ENCODE data around the genes KRTAP10-4, KRTAP12-1, PTTG1IP and ADARB1.

- RRBS, 2 experiments, result no CpG with 5 or more reads among the region's 15 CpGs
Measured at GRCh38 chr21:44088318-44088722, 18.9 kb upstream of the PWP2 start.

DNA sequence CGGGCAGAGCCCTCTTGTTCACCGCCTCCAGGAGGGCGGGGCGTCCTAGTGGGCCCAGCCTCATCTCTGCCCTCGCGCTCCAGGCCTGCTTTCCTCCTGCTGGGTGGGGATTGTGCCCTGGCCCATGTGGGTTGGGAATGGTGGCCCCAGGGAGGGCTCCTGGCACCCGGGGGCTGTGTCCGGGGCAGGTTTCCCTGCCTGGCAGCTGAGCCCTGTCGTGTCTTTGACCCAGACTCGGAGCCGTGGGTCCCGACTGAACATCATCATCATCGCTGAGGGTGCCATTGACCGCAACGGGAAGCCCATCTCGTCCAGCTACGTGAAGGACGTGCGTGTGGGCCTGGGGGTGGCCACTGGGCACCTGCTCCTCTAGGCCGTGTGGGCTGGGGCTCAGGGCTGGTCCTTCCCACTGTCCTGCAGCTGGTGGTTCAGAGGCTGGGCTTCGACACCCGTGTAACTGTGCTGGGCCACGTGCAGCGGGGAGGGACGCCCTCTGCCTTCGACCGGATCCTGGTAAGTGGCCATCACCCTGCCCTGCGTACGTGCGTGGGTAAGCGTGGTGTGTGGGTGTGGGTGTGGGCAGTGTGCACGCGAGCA is 16.3 kb downstream of the PFKL start:
- RRBS, 2 experiments, result no CpG with 5 or more reads among the region's 33 CpGs

DNA sequence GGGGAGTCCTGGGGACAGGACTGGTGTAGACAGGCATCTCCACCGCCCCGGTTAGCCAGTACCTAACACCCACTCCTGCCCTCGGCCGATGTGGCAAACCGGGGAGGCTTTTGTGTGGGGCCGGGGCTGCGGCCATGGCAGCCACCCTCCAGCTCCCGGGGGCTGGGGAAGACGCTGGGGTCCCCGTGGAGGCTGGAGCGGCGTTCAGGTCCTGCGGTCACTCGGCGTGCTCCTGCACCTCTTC is 9.3 kb downstream of the CFAP410 start:
- RRBS, 2 experiments, result 94 to 97% methylated on average over 6 to 8 of the region's 15 CpGs

- RRBS, 2 experiments, result no CpG with 5 or more reads among the region's 26 CpGs
Measured at GRCh38 chr21:44331410-44332195, 7.6 kb downstream of the CFAP410 start.

DNA sequence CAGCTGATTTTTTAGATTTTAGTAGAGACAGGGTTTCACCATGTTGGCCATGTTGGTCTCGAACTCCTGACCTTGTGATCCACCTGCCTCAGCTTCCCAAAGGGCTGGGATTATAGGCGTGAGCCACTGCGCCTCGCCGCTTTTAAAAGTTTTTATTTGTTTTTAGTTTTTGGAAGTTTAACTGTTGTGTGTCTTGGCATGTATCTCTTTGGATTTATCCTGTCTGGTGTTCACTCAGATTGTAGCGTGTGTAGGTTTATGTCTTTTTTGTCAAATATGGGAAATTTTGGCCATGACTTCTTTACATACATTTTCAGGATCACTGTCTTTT is 9.5 kb downstream of the TRPM2 start:
- RRBS, 2 experiments, result no CpG with 5 or more reads among the region's 6 CpGs

GRCh38 chr21:44457461-44458320 is 2.4 kb downstream of the LRRC3 start:
- RRBS, 2 experiments, result no CpG with 5 or more reads among the region's 18 CpGs

GRCh38 chr21:44573285-44574129 is at the start of gene KRTAP10-4:
TSS of gene KRTAP10-4 (plus strand) at chr21:44573729.
- RRBS, 2 experiments, result no CpG with 5 or more reads among the region's 26 CpGs

DNA sequence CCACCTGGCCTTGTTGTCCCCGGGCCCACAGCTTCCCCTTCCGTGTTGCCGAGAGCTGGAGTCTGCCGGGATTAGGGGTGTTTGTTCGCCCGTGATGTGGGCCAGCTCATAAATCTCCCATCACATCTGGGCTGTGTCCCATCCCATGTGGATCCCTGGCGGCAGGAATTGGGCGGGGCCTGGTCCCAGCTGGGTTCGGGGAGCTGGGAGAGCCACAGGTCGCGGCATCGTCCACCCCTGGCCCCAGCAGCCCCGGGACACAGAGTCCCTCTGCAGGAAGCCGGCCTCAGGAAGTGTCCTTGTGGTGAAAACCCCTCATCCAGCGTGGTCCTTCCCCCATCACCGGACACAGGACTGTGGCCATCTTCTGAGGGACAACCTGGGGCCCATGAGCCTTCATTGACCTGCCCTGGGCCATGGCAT is 259 bp upstream of the KRTAP10-6 start:
- RRBS, 2 experiments, result 93% methylated on average over 7 of the region's 16 CpGs

DNA sequence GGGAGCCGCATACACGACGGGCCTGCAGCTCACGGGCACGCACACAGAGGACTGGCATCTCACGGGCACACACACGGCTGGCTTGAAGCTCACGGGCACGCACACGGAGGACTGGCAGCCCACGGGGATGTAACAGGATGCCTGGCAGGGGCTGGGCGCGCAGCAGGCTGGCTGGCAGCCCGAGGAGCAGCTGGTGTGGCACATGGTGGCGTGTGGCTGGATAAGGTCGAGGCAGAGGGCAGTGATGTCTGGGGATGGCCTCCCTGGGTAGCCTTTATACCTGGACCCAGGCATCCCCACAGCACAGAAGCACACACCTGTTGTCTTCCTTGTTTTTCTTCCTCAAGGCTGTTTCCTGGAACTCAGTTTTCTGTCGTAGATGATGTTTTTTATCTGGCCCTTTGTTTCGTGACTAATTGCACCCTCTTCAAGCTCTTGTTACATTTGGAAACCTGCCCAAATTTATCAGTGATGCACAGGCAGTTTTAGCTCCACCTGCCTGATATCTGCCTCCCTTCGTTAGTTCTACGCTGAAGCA is at the start of gene KRTAP12-1:
KRTAP12-1 (minus strand) TSS at position 244 of the 538 bp plus-strand sequence.
- RRBS, 2 experiments, result no CpG with 5 or more reads among the region's 20 CpGs

DNA sequence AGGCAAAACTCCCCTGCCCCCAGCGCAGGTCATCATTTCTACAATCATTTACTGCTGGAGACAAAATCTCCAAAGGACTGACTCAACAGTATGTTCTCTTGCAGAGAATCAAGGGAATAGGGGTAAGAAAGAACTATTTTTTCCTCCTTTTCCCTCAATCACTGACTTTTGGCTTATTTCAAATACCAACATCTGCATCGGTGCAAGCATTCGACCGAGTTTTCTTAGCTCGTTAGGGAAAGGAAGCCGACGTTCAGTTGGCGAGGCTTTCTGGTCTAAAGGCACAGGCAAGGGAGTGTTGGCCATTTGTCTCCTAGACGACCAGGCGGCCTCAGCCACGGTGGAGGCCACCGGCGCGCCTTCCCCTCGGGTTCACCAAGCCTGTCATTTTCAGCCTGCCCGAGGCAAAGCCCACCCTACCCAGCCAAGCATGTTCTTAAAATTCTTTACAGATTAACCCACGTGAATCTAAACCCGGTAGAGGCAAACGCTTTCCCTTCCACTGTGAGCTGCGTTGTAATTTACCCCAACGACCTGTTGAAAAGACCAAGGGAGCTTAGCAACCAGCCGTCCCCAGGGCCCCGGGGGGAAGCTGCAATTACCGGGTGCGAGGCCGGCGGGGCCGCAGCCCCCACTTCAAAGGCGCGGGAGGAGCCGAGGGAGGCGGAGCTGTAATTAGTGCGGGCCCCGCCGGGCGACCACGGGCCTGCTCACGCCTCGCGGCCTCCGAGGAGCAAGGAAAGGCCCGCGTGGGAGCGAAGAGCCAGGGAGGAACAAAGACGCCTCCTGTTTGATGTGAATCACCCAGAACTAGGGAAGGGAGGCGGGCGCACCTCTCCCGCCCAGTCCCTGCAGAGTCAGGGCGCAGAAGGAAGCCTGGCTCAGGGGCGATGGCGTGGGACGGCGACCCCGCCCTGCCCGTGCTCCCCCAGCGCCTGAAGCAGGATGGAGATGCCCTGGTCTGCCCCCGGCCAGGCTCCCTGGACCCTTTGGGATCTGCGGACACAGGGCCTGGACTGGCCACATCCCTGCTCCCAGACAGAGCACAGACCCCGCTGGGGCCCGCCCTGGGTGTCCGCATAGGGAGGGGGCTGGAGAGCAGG is 11.9 kb upstream of the TSPEAR start:
- RRBS, 2 experiments, result 1 to 76% methylated on average over 13 of the region's 61 CpGs

DNA sequence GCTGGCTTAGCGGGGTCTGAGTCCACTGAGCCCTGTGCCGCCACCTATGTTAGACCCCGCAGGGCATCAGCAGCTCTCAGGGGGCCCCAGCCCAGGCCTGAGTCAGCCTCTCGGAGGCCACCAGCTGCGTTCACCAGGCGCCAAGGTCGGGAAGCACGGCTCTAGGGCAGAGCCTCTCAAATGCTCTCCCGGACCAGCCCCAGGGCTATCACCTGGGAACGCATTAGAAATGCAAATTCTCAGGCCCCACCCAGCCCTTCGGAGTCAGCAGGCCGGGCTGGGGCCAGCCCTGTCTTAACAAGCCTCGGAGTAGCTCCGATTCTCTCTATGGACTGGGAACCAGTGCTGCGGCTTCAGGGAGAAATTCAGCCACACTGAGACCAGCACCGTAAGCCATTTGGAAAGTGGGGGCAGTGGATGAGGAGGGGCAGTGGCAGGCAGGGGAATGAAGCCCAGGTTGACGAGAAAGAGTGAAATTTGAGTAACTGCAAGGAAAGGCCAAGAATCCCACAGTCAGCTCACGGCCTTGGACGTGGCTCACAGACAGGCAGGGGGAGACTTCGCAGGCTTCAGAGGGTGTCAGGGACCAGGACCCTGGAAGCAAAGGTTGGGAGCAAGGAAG is 37.4 kb upstream of the TSPEAR start:
- RRBS, 2 experiments, result 1 to 3% methylated on average over 4 of the region's 20 CpGs

GRCh38 chr21:44851138-44851866 is 22.2 kb downstream of the PTTG1IP start:
- RRBS, 2 experiments, result 92 to 93% methylated on average over 5 of the region's 21 CpGs

DNA sequence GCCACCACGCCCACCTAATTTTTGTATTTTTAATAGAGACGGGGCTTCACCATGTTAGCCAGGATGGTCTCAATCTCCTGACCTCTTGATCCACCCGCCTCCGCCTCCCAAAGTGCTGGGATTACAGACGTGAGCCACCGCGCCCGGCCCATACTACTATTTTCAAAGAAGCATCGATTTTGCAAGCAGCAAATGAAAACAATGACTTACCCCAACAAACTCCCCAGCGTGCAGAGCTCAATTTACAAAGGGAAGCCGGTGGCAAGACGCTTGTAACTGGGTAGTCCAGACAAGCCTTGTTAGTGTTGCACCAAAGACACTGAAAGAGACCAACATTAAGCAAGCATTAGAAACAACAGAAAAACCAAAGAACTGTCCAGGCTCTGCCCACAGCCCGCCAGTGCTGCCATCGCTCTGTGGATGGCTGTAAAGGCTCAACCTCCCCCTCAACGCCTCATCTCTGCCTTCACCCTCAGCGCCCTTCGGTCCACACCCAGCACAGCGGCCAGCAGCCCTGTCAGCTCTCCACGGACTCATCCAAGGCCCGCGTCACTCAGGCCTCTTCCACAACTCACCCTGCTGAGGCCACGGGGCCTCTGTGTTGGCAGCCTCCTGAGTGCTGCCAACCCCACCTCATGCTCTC is 12.4 kb downstream of the PTTG1IP start:
- RRBS, 2 experiments, result 97% methylated on average over 4 of the region's 22 CpGs; no CpG with 5 or more reads in 1 of the 2 experiments

DNA sequence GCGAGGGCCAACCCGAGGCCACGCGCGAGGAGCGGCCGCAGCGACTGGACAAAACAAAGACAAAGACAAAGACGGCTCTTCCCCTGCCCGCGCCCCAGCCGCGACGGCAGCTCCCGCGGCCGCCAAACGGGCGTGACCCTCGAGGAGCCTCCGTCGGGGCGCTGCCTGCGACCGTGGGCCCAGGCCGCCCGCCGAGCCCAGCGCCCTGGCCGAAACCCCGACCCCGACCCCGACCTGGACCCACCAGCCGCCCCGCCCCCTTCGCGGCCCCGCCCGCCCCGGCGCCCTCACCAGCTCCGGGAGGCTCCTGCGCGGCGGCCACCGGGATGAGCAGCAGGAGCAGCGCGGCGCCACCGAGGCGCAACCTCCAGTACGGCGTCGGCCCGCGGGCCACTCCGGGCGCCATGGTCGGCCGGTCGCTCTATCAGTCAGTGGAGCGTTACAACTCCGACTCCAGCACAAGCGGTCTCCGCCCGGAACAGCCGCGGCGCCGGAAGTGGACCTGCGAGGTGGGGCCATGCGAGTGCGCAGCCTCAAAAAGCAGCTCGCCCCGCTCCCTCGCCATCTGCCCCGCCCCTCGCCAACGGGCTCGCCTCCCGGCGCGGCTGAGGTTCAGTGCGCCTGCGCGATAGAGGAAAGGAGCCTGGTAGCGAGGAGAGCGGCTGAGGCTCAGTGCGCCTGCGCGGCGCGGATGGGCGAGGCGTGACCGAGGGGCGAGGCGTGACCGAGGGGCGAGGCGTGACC is at the start of gene PTTG1IP:
PTTG1IP (minus strand) TSS at position 480 of the 744 bp plus-strand sequence.
- RRBS, 2 experiments, result under 1% methylated on average over 26 of the region's 101 CpGs

GRCh38 chr21:44907587-44907918 is 13.1 kb downstream of the ITGB2 start:
- RRBS, 2 experiments, result no CpG with 5 or more reads among the region's 10 CpGs

DNA sequence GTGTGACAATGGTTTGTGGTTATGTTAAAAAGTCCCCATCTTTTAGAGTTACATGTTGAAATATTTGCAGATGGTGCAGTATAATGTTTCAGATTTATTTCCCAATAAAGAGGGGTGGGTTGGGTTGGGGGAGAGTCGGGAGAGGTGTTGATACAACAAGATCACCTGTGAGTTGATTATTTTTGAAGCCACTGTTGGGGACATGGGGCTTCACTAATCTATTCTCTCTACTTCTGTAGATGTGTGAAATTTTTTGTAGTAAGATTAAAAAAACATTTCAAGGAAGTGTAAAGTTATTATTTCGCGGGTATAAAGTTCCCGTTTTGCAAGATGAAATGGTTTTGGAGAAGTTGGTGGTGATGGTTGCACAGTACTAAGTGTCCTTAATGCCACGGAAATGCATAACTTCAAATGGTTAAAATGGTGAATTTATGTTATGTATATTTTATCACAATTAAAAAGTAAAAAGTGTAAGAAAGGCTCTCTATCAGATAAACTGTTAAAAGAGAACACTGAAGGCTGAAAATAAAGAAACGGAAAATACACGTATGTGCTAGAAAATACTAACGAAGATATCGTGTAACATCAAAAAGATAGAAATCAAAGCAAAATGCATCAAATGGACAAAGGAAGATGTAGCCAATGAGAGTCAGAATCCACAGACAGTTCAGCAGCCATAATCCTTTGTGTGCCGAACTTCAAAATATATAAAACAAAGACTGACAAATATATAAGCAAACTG is 2.8 kb upstream of the ITGB2 start:
- RRBS, 2 experiments, result no CpG with 5 or more reads among the region's 10 CpGs

GRCh38 chr21:44969761-44970525 is 30.1 kb downstream of the SLX9 start:
- RRBS, 2 experiments, result no CpG with 5 or more reads among the region's 21 CpGs

- RRBS, 2 experiments, result 96% methylated on average over 9 of the region's 46 CpGs
Measured at GRCh38 chr21:44982473-44983320, 42.9 kb downstream of the SLX9 start.

DNA sequence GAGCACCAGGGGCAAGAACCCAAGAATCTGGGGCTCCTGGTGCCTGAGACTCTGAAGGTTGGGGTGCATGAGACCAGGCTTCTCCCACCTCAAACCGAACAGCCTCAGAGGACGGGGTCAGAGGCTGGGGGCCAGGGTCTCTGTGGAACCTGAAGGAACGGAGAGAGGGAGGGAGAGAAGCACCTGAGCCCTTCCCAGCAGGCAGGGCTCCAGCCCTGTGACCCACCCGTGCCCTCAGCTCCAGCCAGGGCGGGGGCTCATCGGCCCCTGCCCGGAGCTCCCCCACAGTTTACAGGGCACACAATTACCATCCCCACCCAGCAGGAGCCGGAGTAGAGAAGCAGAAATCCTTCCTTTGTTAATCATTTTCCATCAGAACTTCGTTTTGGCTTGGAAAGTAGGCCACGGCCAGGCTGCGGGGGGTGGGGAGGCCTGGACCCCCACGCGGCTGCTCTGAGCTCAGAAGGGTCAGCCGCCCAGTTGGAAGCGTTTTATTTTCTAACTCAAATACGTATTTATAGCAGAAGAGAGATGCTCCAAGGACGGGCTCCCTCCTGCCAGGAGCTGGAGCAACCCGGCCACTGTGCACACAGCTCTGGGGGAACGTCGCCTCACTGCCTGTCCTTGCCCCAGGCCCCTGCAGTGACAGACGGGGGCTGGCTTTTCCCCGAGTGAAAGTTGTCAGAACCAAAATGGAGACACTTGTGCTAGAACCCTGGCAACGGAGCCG is 42.8 kb upstream of the ADARB1 start:
- RRBS, 2 experiments, result 30 to 79% methylated on average over 2 of the region's 24 CpGs

DNA sequence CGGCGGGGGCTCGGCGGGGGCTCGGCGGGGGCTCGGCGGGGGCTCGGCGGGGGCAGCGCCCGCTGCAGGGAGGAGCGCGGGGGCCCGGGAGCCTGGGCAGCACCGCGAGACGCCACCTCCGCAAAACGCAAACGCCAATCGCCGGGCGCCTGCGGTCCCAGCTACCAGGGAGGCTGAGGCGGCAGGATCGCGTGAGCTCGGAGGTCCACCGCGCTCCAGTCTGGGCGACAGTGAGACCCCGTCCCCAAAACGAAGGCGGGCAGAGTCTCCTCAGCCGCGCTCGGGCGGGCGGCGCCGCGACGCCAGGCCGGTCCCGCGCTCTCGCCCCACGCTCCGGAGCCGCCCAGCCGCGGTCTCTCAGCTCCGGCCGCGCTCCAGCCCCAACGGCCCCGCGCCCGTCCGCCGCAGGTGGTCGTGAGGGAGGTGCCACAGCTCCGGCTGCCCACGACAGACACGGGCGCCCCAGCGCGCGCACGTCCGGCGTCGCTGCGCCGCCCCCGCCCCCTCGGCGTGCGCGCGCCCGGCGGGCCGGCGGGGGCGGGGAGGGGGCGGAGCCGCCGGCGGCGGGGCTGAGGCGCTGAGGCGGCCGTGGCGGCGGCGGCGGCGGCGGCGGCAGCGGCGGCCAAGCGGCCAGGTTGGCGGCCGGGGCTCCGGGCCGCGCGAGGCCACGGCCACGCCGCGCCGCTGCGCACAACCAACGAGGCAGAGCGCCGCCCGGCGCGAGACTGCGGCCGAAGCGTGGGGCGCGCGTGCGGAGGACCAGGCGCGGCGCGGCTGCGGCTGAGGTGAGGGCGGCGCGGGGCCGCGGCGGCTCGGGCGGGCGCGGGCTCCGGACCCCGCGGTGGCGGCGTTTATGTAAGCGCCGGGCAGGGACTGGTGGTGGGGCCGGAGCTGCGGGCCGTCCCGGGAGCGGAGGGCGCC is at the start of gene ADARB1:
ADARB1 (plus strand) TSS at position 572 of the 921 bp plus-strand sequence.
- RRBS, 2 experiments, result under 1% methylated on average over 77 to 83 of the region's 158 CpGs